PC-3 (cell line): ENCODE data around the gene PSMB3.

DNA sequence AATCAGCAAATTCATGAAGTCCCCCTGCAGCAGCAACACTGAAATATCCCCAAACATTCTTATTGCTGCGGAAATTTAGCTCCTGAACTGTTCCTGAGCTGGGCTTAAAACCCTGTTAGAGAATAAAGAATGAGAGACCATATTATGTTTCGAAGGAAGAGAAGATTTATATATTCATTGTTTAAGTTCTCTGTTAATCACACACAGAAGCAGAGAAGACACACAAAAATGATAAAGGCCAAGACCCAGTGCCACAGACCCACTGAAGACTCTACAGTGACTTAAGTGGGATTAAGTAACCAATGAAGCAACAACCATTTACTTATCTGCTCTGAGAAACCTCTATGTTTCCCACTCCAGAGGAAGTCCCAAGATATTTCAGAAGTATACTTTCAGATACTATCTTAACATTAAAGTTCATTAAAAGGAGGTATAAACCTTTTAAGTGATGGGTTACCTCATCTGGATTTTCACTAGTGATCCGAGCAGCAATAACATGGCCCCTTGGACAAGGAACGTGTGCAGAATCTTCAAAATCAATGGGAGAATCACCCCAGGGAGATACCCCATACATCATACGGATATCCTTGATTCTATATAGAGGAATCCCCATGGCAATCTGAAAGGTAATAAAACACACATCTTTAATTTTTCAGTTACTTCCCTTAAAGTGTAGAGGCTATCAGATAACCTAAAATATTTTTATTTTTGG is 117.9 kb upstream of the C17orf78 start:
- RAMPAGE, long total RNA, result no peak

GRCh38 chr17:37606104-37606506 is 3.1 kb downstream of the SYNRG start:
- RAMPAGE, long total RNA, result no peak

DNA sequence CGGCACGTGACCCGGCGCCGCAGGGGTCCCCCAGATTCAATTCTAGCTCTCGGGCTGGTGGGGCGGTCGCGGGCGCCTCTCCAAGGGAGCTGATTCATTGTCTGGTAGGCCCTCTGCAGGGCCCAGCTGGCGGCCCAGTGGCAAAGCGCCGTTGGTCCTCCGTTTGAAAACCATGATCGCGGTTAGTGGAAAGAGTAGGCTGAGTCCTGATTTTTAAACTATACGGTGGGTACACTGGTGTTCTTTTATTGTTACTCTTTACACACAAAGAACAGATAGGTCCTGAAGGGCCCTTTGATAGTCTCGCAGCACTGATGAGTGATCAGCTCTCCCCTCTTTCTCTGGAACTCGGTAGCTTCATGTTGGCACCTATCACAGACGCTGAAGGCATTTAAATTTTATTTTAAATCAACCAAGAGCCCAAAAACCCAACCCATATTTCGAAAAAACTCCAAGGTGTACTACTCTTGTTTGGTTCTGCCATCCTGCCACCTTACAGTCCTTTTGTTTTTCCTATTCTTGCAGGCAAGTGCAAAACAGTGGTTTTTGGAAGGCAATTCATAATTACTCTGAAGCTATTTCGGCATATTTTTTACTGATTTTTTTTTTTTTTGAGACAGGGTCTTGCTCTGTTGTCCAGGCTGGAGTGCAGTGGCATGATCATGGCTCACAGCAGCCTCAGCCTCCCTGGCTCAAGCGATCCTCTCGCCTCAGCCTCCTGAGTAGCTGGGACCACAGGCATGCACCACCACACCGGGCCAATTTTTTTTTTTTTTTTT is 500 bp upstream of the SYNRG start:
- RAMPAGE, long total RNA, result no peak

- RAMPAGE, long total RNA, result no peak
These were observed 5.5 kb upstream of the DDX52 start for GRCh38 chr17:37648552-37649339.

GRCh38 chr17:37676521-37677138 is 33.4 kb upstream of the DDX52 start:
- RAMPAGE, long total RNA, result no peak

DNA sequence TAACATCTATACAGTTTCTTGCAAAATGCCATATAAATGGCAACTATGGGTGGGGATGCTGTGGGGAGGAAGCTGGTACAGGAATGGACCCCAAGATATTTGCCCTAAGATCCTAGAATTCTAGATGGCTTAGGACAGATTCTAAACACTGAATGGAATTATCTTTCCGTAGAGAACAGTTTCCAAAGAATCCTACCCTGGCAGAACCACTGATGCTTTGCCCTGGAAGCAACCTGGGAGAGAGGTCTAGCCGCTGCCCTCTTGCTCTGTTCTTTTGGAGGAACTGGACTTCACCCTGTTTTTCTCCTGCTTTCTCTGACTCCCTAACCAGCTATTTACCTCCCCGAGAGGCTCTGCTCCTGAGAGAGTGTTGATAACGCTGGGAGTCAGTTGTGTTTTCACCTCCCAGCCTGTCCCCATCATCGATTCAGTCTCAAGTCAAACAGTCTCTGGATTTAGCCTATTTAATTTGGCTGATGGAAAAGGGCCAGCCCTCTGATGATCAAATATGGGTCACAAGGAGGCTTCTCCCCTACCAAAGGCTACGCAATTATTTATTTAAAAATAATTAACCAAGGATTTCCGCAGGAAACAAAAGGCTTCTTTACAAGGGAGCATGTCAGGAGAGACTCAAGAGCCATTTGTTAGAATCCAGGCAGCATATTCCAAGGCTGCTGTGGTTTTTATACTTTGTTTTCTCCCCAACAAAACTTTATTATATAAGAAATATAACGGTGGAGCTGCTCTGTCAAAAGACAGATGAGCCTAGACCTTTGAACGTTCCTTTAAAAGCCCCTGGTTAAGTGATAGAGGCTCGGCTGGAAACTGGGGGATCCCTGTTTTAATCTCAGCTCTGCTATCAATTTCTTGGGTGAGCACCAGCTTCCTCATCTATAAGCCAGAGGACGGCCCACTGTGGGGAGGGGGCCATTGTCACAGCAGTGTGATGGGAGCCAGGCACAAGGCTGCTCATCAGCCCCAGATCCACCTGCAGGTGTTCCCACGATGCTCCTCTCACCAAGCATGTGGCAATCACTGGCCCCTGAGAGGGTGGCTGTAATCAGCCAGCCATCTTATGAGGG is 31.7 kb downstream of the HNF1B start:
- RAMPAGE, long total RNA, result no peak

GRCh38 chr17:37720935-37721811 is 23.7 kb downstream of the HNF1B start:
- RAMPAGE, long total RNA, result no peak

GRCh38 chr17:38277043-38277736 is 19.8 kb upstream of the MRPL45 start:
- RAMPAGE, long total RNA, result no peak

DNA sequence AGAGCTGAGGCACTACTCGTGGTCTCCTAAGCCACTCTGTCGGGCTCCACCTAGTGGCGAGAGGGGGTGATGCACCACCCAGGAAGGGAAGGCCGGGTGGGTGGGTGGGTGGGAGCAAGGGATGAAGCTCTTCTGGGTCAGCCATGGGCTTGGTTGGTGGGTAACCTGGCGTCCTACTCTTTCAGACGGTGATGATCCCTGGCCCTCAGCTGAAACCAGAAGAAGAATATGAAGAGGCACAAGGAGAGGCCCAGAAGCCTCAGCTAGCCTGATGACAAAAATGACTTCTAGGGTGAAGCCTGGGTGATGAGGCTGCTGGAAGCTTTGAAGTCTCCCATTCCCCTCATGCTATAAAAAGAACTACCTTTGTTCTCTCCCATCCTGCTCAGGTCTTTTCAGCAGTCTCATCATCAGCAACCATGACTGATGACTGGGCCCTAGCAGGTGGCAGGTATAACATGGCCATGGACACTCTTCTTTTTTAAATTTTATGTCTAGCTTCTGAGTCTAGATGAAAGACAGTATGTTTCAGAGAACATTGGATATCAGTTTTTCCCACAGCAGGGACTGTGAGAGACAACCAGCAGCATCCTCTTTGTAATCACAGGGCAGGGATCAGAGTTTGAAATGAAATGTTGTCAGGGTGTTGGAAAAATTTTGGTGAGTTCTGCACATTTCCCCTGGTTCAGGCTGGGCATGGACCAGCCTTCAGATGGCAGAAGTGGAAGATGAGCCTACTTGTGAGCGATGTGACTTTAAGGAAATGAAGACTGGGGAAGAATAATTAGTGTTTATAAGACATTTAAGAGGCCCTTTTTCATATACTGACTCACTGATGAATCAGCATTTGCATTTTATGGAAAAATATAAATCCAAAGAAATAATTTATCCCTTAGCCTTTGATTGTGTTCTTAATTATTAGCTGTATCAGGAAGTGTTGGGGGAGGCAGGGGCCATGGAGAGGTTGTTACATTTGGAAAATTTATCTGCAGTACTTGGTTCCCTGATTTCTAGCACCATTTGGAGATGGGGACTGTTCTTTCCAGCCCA is 21.1 kb downstream of the GPR179 start:
- RAMPAGE, long total RNA, result no peak

DNA sequence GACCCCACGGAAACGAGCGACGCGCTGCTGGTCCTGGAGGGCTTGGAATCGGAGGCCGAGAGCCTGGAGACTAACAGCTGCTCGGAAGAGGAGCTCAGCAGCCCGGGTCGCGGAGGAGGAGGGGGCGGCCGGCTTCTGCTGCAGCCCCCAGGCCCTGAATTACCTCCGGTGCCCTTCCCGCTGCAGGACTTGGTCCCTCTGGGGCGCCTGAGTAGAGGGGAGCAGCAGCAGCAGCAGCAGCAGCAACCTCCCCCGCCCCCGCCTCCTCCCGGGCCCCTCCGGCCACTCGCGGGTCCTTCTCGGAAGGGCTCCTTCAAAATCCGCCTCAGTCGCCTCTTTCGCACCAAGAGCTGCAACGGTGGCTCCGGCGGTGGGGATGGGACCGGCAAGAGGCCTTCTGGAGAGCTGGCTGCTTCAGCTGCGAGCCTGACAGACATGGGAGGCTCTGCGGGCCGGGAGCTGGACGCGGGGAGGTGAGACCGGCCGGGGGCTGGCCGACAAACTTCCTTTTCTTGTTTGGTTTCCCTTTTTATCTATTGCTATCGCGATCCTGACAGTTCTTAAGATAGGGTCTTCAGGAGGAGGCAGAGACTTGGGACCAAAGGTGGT is 1.0 kb downstream of the SOCS7 start:
- RAMPAGE, long total RNA, result no peak

GRCh38 chr17:38455858-38456708 is 27.8 kb downstream of the ARHGAP23 start:
- RAMPAGE, long total RNA, result no peak

DNA sequence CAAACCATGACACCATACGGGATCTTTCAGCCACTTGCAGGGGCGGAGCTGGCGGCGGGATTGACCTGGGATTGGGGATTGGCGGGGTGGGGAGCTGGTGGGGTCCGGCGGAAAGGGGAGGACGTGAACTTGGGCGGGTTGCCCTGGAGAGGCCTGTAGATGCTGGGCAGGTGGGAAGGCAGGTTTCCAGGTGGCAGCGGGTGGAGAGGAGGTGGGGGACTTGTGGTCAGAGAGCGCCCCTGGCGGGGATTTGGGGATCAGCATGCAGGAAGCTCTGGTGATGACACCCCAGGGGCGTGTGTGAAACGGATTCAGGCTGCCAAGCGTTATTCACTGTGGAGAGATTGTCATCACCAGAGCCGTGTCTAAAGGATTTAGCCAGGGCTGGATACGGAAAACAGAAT is 81.0 kb downstream of the ARHGAP23 start:
- RAMPAGE, long total RNA, result no peak

DNA sequence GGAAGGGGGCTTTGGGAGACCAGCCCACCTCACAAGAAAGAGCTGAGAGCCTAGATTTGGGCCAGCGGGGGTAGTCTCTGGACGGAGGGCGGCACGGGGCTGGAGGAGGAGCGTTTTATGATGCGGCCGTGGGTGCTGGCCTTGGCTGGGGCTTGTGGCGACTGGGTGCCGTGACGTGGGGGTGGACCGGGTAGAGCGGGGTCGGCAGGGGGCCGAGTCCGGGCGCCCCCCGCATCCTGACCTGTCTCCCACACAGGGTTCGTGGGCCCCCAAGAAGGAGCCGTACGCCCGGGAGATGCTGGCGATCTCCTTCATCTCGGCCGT is 81.4 kb downstream of the ARHGAP23 start:
- RAMPAGE, long total RNA, result no peak

DNA sequence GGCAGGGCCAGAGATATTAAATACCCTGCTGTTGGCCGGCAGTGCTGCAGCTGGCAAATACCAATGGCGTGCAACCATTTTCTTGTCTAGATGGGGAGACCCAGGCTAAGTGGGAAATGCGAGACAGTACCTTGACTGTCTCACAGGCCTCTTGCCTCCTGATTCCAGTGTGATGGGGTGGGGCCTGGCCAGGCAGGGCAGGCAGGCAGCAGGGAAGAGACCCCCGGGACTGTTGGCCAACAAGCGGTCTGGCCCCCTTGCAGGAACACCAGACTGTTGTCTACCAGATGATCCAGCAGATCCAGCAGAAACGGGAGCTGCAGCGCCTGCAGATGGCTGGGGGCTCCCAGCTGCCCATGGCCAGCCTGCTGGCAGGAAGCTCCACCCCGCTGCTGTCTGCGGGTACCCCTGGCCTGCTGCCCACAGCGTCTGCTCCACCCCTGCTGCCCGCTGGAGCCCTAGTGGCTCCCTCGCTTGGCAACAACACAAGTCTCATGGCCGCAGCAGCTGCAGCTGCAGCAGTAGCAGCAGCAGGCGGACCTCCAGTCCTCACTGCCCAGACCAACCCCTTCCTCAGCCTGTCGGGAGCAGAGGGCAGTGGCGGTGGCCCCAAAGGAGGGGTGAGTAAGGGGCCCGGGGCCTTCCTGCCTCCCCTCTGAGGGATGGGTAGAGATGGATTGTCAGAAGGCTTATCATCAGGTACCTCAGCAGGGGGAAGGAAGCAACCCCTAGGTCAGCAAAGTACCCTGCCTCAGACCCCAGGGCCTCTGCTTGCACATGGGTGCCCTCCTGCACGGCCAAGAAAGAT is 5.6 kb upstream of the CISD3 start:
- RAMPAGE, long total RNA, result no peak

DNA sequence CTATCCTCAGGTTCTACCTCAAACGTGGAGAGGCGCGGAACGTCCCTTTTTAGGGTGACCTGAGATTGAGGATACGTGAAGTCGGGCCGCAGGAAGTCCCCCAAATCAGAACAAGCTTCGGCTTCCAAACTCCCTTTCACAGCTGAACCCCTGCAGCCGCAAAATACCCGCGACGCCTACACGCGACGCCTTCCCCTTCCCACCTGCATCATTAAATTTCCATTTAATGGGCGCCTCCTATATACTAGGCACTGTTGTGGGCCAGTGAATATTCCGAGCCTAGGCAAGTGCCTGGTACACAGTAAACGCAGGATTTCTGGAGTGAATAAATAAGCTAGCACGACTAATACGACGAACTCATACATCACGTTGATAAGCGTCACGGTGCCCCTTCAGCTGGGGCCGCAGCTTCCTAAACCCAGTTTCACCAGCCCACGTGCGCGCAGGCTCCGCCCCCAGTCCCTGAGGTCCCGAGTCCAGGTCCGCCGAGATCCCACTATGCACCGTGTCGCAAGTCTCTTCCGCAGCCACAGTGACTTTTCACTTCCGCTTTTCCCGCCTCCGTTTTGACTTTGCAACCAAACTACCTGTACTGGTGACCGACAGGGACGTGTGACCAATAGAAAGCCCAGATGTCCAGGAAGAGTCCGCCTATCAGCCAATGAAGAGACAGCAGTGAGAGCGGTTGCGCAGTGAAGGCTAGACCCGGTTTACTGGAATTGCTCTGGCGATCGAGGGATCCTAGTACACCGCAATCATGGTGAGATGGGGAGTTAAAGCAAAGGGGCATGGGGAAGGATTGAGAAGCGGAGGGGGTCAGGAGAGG is at the start of gene PSMB3:
PSMB3 (plus strand) TSS at position 672 of the 826 bp plus-strand sequence.
- RAMPAGE, long total RNA, result start-site peak on the plus strand centred at position 702 of the sequence, 69 bp wide, 1,094 and 646 reads in 2 replicates

GRCh38 chr17:38765436-38766039 is 13.0 kb downstream of the PSMB3 start:
- RAMPAGE, long total RNA, result no peak

DNA sequence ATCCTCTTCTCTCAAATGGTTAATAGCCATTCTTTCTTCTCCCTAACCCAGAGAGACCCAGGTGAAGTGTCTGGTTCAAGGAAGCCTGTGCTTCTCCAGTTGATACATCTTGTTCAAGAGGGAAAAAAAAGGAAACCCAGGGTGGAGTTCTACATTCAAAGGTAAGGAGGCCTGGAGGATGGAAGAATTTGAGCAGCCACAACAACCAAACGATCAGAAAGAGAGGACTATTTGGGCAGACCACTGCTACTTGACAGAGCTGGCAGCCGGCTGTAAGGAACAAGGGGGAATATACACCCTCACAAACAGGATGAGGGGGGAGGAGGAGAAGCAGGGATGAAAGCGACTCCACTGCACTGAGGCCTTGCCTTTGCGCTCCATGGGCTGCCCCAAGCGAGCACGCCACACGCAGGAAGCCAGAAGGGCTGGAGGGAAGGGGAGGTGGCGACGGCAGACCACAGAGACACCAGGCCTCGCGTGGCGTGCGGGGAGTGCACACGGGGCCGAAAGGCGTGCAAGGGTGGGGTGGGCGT is 680 bp downstream of the PIP4K2B start:
- RAMPAGE, long total RNA, result no peak

DNA sequence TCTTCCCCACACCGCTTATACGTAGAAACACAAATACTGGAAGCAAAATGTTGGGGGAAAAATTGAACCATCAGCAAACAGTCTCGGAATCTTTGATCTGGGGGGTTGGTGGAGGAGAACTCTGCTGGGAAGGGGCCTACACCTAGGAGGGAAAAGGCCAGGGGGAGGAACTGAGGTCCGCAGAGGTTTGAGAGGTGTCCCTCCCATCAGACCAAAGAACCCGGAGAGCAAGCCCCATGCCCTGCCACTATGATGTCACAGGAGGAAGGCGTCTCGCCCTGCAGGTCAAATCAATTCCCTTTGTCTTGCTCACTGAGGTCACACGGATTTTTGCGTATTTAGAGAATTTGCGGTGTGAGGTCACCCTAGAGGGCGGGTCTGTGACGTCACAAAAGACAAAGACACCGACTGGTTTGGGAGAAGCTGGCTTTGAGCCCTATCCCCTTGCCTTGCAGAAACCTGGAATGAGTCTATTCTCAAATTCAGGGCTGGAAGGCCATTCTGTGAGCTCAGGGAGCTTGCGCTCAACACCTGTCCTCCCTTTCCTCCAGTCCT is 1.2 kb downstream of the C17orf98 start:
- RAMPAGE, long total RNA, result no peak

GRCh38 chr17:38849776-38850623 is 3.5 kb downstream of the RPL23 start:
- RAMPAGE, long total RNA, result no peak

DNA sequence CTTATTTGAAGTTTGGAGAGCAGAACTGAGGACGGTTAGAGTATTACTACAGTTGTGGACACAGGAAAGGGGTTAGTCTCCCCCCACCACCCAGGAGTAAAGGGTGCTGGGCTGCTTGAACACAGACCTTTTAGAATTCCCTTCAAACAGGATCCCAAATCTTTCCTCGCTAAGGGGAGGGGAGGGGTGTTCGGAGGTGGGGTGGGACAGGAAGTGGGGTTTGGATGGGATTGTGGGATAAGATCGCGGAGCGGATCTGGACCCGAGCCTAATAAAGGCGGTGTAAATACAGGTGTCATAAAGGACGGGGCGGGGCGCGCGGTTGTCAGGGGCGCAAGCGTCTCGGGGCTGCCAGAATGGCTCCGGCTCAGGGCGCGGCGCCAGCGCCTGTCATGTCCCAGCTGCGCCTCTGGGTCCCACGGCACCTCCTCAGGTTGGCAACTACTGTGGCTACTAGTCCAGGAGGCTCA is 59.8 kb upstream of the FBXO47 start:
- RAMPAGE, long total RNA, result no peak